Keratinocyte (primary cell): Measurements from ENCODE around the gene BCLAF1.

CAGE:
- cytosol, long polyA minus RNA = no peak
- cytosol, long polyA plus RNA = no peak
- long polyA plus RNA = no peak
- nucleus, long polyA minus RNA = no peak
- nucleus, long polyA plus RNA = no peak
Measured at GRCh38 chr6:135212276-135213238, 31.4 kb downstream of the MYB start.

GRCh38 chr6:135321001-135321638 is 140.0 kb downstream of the MYB start:
CAGE:
- cytosol, long polyA minus RNA = no peak
- cytosol, long polyA plus RNA = no peak
- long polyA plus RNA = no peak
- nucleus, long polyA minus RNA = no peak
- nucleus, long polyA plus RNA = no peak

DNA sequence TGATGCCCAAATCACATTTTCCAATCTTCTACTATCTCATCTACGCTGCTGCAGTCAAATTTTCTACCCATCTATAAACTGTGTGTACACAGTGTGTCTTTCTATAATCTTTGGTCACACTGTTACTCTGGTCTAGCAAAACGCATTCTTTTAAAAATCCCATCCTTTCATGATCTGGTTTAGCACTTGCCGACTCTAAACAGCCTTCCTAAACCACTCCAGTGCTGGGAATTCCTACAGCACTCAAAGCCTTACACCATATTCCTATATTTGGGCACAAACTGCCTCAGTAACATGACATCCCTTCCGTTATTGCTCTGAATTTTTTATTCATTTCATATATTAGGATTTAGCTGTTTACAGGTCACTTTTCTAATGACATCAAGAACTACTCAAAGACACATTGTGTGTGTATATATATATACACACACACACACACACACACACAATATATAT is 145.2 kb downstream of the AHI1 start:
CAGE:
- cytosol, long polyA minus RNA = no peak
- cytosol, long polyA plus RNA = no peak
- long polyA plus RNA = no peak
- nucleus, long polyA minus RNA = no peak
- nucleus, long polyA plus RNA = no peak

GRCh38 chr6:135465904-135466408 is 31.6 kb downstream of the AHI1 start:
CAGE:
- cytosol, long polyA minus RNA = start-site peak on the minus strand at chr6:135466140-135466253, 10 reads
- cytosol, long polyA plus RNA = no peak
- long polyA plus RNA = no peak
- nucleus, long polyA minus RNA = no peak
- nucleus, long polyA plus RNA = no peak

DNA sequence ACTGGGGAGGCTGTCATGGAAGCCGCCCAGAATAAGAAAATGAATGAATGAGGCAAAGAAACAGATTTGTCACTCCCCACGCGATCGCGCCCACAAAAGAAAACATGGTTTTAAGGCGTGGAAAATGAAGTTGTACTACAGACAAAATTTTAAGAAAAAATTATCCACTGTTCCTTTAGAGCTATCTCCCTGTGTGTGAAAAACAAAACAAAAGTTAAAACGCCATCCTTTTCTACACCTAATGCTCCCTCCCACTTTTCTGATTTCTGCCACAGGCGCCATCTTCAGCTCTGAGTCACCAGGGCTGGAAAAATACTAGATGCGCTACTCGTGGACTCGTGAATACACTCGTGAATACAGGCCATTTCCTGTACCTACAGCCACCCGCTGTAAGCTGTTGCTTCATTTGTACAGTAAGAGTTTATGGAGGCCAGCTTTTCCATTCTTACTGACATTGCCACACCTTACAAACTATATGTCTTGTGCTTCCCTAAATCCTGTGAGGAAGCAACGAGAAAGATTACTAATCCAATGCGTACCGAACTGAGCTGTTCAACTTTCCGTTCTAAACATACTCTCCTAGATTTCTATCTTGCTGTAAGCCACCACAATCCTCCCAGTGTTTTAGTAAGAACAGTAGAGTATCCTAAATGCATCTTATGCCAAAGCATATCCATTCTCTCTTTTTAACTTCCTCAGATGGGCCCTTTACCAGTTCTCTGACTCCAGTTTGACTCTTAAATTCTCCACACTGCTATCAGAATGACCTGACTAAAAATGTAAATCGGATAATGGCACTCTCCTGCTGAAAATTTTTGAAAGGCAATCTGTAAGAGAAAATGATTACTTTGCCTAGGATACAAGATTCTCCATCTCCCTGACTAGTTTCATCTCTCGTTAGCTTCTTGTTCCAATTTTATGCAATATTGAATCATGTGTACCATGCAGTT is 864 bp upstream of the AHI1 start:
CAGE:
- cytosol, long polyA minus RNA = no peak
- cytosol, long polyA plus RNA = no peak
- long polyA plus RNA = no peak
- nucleus, long polyA minus RNA = no peak
- nucleus, long polyA plus RNA = no peak

DNA sequence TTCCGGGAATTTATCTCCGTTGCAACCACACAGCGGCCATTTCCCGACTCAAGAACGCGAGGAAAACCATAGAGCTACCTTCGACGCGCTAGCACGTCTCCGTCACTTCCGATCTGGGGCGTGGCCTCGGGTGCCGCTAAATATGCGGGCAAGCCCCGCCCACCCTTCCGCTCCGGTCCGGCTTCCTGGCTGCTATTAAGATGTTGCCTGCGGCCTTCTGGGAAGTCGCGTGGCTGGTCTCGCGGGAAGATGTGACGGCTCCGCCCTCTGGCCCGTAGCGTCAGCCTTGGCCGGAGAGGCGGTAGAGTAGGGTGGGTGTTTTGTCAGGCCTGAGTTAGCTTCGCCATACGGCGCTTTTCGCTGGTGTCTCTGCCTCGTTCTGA is at the start of gene BCLAF1:
Gene BCLAF1 (minus strand): TSS at position 115 of the 383 bp plus-strand sequence.
CAGE:
- cytosol, long polyA minus RNA = start-site peak on the minus strand centred at position 73 of the sequence, 16 bp wide, 25 reads
- cytosol, long polyA plus RNA = start-site peak on the minus strand centred at position 83 of the sequence, 68 bp wide, 420 and 80 reads in 2 replicates
- long polyA plus RNA = start-site peak on the minus strand centred at position 77 of the sequence, 56 bp wide, 861 and 535 reads in 2 replicates
- nucleus, long polyA minus RNA = start-site peak on the minus strand centred at position 83 of the sequence, 68 bp wide, 399 reads
- nucleus, long polyA plus RNA = start-site peak on the minus strand centred at position 75 of the sequence, 53 bp wide, 695 and 802 reads in 2 replicates

DNA sequence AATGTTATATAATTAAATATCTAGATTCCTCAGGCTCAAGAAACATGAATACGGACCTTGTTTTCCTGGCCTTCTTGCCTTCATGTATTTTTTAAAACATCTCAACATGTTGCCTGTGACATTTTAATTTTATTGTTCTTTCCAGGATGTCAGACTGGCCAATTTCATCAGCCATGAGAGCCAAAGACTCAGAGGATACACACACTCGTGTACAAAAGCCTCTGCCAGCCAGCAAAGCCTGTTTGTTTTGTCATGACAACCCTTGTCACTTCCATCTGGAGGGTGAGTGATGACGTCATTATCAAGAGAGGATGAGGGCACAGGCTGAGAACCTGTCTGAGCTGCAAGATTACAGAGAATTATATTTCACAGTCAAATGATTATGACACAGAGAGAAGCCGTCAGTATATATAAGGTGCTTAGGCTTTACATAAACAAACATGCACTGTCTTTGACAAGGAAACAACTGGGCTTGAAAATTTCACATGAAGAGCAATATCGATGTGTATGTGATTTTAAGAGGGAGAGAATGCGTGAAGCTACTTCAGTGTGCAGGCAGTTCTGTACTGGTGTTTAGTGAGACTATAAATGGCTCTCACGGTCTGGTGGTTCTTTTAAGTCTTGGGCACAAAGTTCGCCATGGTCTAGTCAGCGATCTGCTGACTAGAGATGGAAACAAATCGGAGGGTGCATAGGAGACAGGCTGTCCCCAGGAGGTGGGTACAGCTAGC is 36.4 kb upstream of the BCLAF1 start:
CAGE:
- cytosol, long polyA minus RNA = no peak
- cytosol, long polyA plus RNA = no peak
- long polyA plus RNA = no peak
- nucleus, long polyA minus RNA = no peak
- nucleus, long polyA plus RNA = no peak

CAGE:
- cytosol, long polyA minus RNA = no peak
- cytosol, long polyA plus RNA = no peak
- long polyA plus RNA = no peak
- nucleus, long polyA minus RNA = no peak
- nucleus, long polyA plus RNA = no peak
Measured at GRCh38 chr6:136389333-136389573, 99.6 kb upstream of the BCLAF1 start.

DNA sequence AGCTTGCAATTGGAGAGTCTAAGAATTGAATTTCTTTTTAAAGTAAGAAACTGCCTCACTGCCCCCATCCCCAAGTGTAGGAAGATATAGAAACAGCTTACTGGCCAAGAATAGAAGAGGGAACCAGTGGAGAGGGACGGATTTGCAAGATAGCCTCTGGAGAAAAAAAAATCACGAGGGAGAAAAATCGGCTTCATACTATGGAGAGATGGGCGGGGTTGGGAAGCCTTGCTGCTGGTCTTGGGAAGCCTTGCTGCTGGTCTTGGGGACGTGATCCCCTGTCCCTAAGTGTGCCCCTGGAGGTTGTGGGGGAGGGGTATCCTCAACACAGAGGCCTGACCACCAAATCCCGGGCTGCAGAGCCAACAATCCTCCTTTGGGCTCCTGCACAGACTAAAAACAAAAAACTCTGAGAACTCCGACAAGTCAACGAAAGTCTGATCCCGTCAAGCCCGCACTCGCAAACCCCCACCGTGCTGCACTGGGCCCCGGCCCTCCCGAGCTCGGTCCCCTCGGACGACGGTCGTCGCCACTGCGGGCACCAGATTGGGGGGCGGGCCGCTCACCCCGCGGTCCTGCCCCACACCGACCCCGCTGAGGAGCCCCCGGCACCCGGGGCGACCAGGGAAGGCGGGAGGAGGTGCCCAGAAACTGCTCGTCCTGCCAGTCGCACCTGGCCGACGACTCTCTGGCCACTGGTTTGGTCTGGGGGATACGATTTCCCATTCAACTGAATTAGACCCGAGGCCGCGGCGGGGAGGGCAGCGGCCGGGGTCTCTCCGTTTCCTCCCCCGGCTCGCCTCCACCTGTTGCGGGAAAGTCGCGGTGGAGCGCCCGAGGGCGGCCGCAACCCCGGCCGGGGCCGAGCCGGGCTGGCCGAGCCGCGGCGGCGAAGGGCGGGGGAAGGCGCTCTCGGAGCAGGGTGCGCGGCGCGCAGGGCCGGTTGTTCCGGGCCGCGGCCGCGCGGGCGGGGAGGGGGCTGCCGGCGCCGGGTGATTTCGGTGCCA is 649 bp downstream of the MAP7 start:
CAGE:
- cytosol, long polyA minus RNA = no peak
- cytosol, long polyA plus RNA = no peak
- long polyA plus RNA = no peak
- nucleus, long polyA minus RNA = no peak
- nucleus, long polyA plus RNA = no peak

CAGE:
- cytosol, long polyA minus RNA = no peak
- cytosol, long polyA plus RNA = no peak
- long polyA plus RNA = no peak
- nucleus, long polyA minus RNA = no peak
- nucleus, long polyA plus RNA = no peak
Measured at GRCh38 chr6:136563340-136563851, 13.2 kb upstream of the MAP7 start.

CAGE:
- cytosol, long polyA minus RNA = no peak
- cytosol, long polyA plus RNA = no peak
- long polyA plus RNA = no peak
- nucleus, long polyA minus RNA = no peak
- nucleus, long polyA plus RNA = no peak
Measured at GRCh38 chr6:136601552-136602407, 51.6 kb upstream of the MAP7 start.

CAGE:
- cytosol, long polyA minus RNA = no peak
- cytosol, long polyA plus RNA = no peak
- long polyA plus RNA = no peak
- nucleus, long polyA minus RNA = no peak
- nucleus, long polyA plus RNA = no peak
Measured at GRCh38 chr6:136789336-136789985, 2.8 kb downstream of the MAP3K5 start.

DNA sequence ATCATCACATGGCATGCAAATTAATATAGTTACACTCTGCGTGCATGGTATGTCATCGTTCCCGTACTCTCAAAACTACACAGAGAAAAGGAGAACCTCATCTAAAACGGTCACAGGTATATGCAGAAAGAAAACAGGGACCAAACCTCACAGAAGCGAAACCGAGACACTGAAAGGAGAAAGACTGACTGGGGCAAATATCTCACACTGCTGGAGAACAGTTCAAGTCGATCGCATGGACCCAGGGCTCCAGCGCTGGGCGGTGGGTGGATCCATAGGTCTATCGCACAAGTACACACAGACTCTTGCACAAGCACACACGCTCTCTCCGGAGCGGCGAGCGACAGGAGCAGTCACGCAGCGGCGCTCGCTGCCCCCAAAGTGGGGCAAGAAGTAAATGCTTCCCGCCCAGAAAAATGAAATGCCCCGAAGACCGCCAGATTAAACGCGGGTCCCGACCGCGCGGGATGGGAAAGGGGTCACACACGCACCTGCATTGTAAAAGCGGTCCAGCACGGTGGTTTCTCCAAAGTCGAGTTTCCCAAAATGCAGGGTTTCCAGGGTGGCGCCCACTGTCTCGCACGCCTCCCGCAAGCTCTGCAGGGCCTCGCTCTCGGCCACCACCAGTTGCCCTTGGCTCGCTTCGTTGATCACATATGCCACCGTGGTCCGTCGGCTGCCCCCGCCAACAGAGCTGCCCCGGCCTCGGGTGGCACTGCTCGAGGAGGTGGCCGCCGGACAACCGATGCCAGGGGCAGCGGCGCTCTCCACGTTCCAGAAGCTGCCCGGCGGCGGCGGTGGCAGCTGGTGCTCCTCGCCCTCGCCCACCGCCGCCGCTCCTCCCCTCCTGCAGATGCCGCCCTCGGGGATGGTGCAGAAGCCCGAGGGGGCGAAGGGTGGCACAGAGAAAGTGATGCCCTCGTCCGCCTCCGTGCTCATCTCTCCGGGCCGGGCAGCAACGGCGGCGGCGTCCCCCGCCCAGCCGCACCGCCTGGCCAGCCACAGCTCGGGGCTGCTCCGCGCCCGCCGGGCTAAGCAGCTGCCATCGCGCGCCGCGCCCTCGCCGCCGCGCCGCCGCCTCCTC is 716 bp downstream of the MAP3K5 start:
CAGE:
- cytosol, long polyA minus RNA = no peak
- cytosol, long polyA plus RNA = no peak
- long polyA plus RNA = no peak
- nucleus, long polyA minus RNA = no peak
- nucleus, long polyA plus RNA = no peak

DNA sequence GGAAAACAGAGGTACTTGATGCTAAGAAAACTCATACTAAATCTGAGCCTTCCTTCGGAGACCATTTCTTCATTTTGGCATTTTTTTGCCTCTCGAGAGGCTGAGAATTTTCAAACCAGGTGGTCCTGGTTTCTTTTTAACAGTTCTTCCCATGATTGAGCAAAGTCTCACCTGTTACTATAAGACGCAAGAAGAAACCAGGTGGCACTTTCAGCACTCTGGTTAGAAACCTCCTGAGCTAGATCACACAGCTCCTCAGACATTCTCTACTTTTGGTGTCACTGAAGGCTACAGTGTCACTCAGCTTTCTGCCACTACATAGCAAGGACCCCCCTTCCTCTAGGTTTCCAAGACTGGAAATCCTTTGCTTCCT is 7.3 kb downstream of the IFNGR1 start:
CAGE:
- cytosol, long polyA minus RNA = no peak
- cytosol, long polyA plus RNA = no peak
- long polyA plus RNA = no peak
- nucleus, long polyA minus RNA = no peak
- nucleus, long polyA plus RNA = no peak

DNA sequence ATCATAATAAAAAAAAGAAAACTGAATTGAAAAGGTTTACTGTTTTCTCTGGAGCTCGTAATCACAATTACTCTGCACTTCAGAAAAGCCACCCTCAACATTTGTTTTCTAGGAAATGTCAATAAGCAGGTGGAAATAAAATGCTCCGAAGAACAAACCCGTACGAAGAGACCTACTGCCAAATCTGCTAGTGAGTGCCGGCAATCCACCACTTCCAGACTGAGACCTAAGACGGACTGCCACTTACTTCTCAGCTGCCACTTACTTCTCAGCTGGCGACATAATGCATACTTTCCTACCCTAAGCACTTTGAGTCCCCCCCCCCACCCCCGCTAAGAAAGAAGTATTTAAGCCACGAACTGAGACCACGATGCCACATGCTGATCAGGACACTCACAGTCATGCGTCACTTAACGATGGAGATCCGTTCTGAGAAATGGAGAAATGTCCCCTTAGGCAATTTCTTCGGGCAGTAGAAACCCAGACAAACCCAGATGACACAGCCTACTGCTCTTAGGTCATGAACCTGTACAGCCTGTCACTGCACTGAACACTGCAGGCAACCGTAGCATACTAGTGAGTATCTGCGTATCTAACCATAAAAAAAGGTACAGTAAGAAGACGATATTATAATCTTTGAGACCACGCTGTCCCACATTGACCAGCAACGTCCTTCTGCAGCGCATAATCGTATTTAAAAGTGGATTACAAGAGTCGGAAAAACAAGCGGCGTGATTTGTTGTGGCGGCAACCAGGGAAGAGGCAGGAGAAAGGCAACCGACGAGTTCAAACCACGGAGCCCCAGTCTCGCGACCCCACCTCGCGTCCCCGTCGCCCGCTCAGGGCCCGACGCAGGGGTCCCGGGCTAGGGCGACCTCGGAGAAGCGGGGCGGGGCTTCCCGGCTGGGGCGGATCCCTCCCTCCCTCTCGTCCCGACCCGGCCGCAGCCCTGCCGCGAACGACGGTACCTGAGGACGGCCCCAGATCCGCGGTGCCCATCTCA is 609 bp downstream of the IFNGR1 start:
CAGE:
- cytosol, long polyA minus RNA = no peak
- cytosol, long polyA plus RNA = no peak
- long polyA plus RNA = no peak
- nucleus, long polyA minus RNA = no peak
- nucleus, long polyA plus RNA = start-site peak on the plus strand centred at position 597 of the sequence, 257 bp wide, 5 and 7 reads in 2 replicates

DNA sequence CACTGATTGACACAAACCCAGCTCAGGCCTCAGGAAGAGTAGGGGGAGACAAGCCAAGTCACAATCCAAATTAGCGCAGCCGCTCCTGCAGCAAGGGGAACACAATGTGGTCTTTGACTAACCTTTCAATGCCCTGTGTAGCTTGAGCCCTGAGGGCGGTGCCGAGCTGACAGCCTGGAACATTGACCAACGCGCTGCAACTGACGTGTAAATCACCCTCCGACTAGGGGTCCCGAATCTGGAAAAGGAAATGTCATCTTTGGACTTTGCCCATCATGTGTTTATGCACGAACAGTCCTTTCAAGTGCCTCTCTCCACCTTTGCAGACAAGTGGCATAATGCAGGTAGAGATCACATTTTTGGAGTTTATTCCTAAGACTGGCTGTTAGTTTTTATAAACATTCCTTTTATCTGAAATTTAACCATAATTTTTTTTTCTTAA is 136.6 kb downstream of the OLIG3 start:
CAGE:
- cytosol, long polyA minus RNA = no peak
- cytosol, long polyA plus RNA = no peak
- long polyA plus RNA = no peak
- nucleus, long polyA minus RNA = no peak
- nucleus, long polyA plus RNA = no peak

DNA sequence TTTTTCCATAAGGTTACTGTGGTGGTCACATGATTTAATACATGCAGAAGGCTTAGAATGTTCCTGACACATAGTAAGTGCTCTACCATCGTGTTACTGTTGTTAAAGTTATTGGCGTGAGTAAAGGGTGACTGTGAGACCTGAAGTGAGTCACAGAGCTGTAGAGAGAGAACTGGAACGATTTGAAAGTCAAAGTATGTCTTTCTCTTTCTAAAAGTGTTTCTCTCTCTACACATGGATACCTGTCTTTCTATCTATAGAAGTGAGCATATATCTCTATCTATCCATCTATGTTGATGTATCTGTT is 153.9 kb upstream of the OLIG3 start:
CAGE:
- cytosol, long polyA minus RNA = no peak
- cytosol, long polyA plus RNA = no peak
- long polyA plus RNA = no peak
- nucleus, long polyA minus RNA = no peak
- nucleus, long polyA plus RNA = no peak

CAGE:
- cytosol, long polyA minus RNA = no peak
- cytosol, long polyA plus RNA = no peak
- long polyA plus RNA = no peak
- nucleus, long polyA minus RNA = no peak
- nucleus, long polyA plus RNA = no peak
Measured at GRCh38 chr6:137724750-137725192, 142.3 kb upstream of the TNFAIP3 start.

DNA sequence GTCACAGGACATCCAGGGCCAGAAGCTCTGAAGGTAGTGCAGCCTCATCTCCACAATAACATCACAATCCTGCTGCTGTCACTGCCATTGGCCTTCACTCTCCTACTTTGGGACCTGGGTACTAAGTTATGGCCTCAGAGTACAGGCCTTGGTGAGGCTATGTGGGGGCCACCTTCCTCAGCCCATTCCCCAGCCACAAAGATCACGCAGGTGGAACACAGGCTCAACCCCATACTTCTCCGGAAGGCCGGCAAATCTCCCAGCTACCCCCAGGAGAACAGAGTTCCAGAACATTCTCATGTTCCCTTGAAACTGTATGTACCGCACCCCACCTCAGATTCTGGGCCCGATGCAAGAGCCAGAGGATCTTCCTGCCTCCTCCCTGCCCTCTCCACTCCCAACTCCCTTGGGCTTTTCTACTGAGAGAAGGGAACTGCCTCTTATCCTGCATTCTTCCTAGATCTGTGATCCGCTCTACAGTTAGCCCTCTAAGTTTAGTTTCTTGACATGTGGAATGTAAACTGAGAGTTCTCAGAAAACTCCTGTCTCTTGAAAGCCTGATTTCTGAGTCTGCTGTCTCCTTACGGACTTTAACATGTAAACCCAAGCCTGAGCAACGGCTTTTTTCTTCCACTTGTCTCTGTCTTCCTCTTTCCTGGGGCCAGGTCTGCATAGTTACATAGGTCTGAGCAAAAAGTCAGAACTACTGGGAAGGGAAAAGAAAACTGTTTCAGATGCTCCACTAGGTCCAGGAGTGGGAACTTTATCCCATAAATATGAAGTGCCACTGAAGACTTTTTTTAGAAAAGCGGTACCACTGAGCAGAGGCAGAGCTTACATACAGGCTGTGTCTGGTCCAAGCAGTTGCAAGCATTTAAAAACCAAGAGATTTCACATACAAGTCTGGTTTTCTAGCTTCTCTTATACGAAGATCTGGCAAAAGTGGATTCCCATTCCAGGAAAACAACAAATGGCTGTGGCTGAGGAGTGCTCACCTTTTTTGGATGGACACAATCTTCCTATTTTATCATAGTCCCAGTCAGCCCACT is 86.5 kb upstream of the TNFAIP3 start:
CAGE:
- cytosol, long polyA minus RNA = no peak
- cytosol, long polyA plus RNA = no peak
- long polyA plus RNA = no peak
- nucleus, long polyA minus RNA = no peak
- nucleus, long polyA plus RNA = no peak

CAGE:
- cytosol, long polyA minus RNA = no peak
- cytosol, long polyA plus RNA = no peak
- long polyA plus RNA = no peak
- nucleus, long polyA minus RNA = start-site peak on the minus strand at chr6:137829462-137829470, 40 reads; start-site peak on the minus strand at chr6:137829692-137829723, 23 reads; start-site peak on the minus strand at chr6:137829802-137829842, 16 reads
- nucleus, long polyA plus RNA = start-site peak on the minus strand at chr6:137829380-137829498, 711 and 540 reads in 2 replicates; start-site peak on the minus strand at chr6:137829586-137829735, 69 and 43 reads in 2 replicates
Measured at GRCh38 chr6:137829028-137830195, 37.6 kb upstream of the TNFAIP3 start.